Thoracic aorta endothelial cell (primary cell): ENCODE measurements around the genes CBLL1 and PNPLA8.

GRCh38 chr7:107491056-107491872 lies 21.4 kb downstream of the GPR22 start:
- CAGE, long polyA plus RNA: no peak

DNA sequence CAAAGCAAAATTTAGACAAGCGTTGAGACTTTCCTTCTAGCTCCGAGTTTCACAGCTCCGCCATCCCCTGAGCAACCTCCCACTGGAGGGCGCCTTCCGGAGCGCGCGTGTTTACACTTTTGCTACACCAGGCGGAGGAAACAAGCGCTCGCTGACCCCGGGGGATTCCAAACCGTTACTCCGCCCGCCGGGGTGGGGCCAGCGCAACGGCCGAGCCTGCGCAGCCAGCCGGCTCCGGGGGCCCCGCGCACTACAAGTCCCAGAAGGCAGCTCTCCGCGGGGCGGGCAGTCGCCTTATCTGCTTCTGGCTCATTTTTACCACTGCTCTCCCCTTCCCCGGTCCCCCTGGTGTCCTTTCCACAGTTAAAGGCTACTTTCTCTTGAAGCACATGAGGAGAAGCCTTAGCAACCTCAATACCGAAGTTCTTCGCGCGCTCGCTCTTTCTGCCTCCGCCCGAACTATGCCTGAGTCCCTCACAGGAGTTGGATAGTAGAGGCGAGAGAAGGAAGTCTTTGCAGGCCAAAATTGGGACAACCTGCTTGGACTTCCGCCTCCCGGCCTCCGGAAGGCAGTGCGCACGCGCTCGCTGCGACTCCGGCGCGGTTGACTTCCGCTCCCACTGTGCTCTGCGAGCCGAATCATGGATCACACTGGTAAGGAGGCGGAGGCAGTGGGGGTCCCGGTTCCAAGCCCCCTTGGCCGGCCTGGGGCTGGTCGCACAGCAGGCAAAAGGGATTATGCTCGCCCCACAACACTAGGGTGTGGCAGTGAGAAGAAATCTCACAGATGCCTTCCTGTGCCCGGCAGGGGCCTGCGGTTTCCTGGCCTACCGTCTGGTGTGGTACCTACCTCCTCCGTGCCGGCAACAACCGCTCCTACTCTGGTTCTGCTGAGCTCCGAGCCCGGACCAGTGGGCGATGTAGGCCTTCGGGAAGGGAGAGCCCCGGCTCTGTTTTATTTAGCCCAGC lies at the start of gene CBLL1:
CBLL1 (plus strand) TSS at position 620 of the 969 bp plus-strand sequence.
- CAGE, long polyA plus RNA: no peak

DNA sequence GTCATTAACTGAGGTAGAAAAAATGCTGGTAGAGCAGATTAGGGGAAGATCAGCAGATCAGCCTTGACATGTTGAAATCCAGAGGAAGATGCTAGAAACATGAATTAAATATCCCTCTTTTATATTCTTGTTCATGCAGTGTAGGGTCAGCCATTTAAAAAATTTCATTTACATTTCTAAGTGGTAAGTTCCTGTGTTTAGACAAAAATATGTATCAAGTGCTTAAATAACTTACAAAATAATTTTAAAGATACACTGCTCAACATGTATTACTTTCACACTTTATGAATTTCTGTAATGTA lies 19.6 kb downstream of the CBLL1 start:
- CAGE, long polyA plus RNA: no peak

- CAGE, long polyA plus RNA: no peak
Measured at GRCh38 chr7:107782904-107783539, 20.0 kb downstream of the SLC26A3 start.

DNA sequence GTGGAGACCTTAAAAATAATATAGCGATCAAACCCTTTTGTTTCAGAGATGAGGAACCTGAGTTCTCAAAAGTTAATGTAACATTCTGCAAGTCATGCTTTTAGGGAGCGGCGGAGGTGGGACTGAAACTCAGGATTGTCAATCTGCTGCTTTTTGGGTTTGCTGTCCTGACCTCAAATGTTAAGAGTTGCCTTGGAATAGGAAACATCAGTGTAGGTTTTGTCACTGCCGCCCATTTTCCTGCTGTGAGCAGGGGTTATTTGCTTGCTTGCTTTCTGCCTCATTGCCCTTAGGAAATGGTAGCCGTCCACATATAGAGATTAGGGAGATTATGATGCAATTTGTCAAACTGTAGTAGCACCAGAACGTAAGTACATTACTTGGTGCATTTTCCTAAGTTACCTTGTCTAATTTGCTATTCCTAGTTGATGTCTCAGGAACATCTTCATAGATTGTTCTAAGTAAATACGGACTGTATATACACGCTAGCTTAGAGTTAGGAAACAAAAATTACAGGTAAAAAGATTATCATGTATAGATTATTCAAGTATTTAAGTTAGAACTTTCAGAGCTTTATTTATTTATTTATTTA lies 1.1 kb downstream of the DLD start:
- CAGE, long polyA plus RNA: no peak

GRCh38 chr7:107930977-107931575 lies 40.1 kb downstream of the DLD start:
- CAGE, long polyA plus RNA: no peak

GRCh38 chr7:107995029-107995562 lies 7.9 kb downstream of the LAMB1 start:
- CAGE, long polyA plus RNA: no peak

DNA sequence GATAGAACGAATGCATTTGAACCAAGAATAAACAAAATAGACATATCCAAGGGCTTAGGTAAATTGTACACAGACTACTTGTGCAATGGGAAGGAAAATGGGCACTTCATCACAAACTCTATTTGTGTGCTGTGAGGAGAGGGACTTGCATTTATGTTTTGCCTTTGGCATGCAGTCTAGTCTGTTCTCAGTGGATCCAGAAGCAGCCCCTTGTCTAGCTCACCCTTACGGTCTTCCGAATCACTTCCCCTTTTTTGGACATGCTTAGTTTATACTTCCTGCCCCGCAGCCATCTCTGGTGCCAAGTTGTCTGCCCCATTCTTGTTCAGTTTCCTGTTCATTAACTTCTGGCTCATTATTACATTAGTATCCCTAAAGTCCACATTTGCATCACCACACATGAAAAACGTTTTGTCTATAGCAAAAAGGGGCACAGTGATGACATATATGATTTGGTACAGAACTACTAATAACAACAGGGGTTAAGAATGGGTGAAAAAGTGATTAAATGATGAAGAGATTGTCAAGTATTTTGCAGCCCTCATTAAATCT lies 161.6 kb downstream of the NRCAM start:
- CAGE, long polyA plus RNA: no peak

- CAGE, long polyA plus RNA: no peak
Measured at GRCh38 chr7:108525981-108526605, at the start of gene PNPLA8. PNPLA8 (minus strand) TSS chr7:108526135.

GRCh38 chr7:108575004-108576074 lies 5.7 kb downstream of the DNAJB9 start:
- CAGE, long polyA plus RNA: no peak

GRCh38 chr7:110822000-110823086 lies 268.6 kb upstream of the LRRN3 start:
- CAGE, long polyA plus RNA: no peak

- CAGE, long polyA plus RNA: no peak
Measured at GRCh38 chr7:110872476-110872826, 218.5 kb upstream of the LRRN3 start.

- CAGE, long polyA plus RNA: no peak
Measured at GRCh38 chr7:111075938-111076332, 15.0 kb upstream of the LRRN3 start.

DNA sequence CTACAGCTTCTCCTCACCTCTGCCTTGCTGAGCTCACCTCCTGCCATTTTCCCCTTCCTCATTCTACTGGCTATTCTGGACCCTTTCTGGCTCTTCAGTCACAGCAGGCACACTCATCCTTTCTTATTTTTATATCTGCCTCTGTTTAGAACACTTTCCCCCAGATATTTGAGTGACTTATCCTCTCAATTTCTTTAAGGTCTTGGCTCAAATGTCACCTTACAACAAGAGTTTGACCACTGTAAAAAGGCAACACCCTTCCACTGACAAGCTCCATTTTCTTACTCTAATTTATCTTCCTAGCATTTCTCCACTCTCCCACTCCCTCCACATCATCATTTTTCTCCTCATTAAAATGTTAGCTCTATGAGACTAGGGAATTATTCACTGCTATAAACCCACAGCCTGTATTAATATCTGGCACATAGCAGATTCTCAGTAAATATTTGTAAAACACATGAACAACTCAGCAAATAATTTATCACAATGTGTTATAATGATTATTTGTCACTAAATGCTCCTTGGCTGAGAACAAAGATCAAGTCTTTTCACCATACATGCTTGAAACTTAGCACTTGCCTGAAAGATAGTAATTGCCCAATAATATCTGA lies 161.0 kb downstream of the DOCK4 start:
- CAGE, long polyA plus RNA: no peak

GRCh38 chr7:112086802-112087208 lies 119.4 kb downstream of the DOCK4 start:
- CAGE, long polyA plus RNA: no peak

GRCh38 chr7:112112706-112113359 lies 93.4 kb downstream of the DOCK4 start:
- CAGE, long polyA plus RNA: no peak

- CAGE, long polyA plus RNA: no peak
Measured at GRCh38 chr7:112140687-112141821, 65.1 kb downstream of the DOCK4 start.

- CAGE, long polyA plus RNA: no peak
Measured at GRCh38 chr7:112147820-112148395, 58.3 kb downstream of the DOCK4 start.

GRCh38 chr7:112185784-112186328 lies 20.3 kb downstream of the DOCK4 start:
- CAGE, long polyA plus RNA: no peak

GRCh38 chr7:112192155-112192785 lies 13.9 kb downstream of the DOCK4 start:
- CAGE, long polyA plus RNA: no peak